Occipital lobe (tissue), 2 donors: ENCODE measurements around a stretch of chr2.

- RAMPAGE, long total RNA, result no peak
These were observed 58.2 kb downstream of the SLC66A3 start for GRCh38 chr2:11213294-11214113.

- RAMPAGE, long total RNA, result no peak
These were observed 3.7 kb downstream of the ROCK2 start for GRCh38 chr2:11340498-11341412.

GRCh38 chr2:11482513-11483584, 16.9 kb upstream of the E2F6 start:
- RAMPAGE, long total RNA, result no peak

DNA sequence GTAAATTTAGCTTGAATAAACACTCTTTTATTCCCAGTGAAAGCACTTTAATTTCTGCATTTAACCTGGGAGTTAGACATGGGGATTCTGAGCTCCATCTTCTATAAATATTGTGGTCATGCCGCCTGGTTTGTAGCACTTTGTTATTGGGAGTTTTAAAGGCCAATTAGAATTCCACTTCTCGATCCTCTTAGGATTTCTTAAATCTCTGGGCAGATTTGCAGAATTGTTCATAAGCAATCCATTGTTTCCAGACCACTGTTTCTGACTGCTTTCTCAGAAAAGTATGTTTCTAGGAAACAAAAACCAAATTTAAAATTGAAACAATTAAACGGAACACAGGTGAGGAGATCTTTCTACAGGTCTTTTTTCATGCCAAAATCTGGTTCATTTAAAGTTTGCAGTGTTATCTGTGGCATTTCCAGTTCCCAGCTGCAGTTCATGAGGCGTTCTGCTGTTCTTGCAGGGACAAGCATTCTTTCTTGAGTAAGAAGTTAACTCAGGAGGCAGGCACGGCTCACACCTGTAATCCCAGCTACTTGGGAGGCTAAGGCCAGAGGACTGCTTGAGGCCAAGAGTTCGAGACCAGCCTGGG, 18.1 kb upstream of the E2F6 start:
- RAMPAGE, long total RNA, result no peak

DNA sequence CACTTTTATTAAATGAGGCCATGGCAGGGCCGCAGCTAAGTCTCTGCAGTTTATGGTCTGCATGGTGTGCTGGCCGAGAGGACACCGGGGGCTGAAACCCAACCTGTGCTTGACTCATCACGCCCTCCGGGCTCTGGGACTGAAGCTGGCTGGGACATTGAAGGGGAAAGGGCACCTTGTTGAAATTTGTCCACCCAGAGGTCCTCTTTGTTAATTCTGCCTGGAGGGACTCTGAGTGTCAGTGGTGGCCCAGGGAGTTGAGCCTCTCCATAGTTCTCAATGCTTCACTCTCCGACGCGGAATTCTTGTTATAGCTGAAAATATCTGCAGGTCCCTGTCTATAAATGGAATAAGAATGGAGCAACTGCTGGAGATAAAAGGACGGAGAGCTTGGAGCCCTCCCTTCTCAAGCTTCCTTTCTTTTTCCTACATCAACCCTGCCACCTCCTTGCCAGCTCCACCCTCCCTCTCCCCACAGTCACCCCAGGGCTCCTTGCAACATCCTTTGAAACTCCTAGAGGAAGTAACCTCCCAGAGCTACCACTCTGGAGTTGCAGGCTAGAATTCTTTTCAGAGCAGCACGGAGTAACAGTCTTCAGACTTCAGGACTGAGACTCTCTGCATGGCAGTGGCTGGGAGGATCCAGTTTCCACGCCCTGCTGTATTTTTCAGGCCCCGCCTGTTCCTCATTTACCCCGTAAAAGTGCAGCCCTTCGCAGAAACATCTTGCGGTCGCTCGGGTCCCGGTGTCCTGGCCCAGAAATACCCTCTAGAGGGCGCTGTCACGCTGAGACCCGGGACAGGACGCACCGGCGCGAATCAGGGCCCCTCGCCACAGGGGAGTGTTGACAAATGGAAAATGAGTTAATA, 18.1 kb upstream of the NTSR2 start:
- RAMPAGE, long total RNA, result no peak

DNA sequence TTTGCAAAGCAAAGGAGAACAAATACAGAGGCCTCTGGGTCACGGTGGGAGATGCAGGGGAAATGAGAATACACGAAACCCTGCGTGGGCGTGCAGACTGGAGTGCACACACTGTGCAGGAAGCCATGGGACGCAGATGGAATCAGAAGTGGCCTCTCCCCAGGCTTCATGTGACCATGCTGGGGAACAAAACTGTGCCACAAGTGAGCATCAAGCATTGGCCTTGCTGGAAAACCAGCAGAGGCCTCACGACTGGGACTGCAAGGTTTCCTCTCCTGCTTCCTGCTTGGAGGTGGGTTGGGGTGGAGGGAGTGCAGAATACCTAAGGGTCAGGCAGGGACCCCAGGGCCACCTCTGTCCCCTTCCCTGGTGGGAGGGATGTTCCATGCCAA, 184.1 kb downstream of the LPIN1 start:
- RAMPAGE, long total RNA, result no peak

DNA sequence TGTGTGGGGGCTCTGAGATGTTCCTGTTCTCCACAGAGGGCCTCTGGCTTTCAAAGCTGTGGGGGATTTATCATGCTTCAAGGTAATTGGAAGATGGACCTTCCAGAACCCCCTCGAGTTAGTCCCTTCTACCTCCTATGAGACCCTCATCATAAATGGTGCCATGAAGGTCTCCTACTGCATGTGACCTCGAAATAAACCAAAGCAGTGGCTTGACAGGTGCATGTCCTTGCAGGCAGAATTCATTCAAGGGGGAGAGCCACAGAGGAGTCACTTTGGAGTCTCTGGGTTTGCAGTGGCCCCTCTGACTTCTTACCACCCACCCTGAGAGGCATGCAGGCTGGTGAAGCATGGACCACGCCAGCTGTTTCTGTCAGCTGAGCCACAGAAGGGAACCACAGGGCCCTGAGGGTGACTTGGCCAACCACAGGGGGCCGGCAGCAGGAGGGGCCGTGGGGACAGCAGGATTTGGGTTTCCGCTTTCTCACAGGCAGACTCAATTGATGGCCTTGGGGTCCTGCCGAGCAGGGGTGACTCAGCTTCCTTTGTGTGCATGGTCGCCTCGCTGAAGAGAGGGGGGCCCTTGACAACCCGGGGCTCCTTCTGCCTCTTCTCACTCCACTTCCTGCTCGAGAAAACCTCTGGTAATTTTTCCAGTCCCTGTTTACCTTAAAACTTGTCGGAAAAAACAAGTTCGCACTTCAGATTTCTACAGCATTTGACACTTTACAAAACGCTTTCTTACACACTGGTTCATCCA, 310.9 kb downstream of the LPIN1 start:
- RAMPAGE, long total RNA, result no peak

DNA sequence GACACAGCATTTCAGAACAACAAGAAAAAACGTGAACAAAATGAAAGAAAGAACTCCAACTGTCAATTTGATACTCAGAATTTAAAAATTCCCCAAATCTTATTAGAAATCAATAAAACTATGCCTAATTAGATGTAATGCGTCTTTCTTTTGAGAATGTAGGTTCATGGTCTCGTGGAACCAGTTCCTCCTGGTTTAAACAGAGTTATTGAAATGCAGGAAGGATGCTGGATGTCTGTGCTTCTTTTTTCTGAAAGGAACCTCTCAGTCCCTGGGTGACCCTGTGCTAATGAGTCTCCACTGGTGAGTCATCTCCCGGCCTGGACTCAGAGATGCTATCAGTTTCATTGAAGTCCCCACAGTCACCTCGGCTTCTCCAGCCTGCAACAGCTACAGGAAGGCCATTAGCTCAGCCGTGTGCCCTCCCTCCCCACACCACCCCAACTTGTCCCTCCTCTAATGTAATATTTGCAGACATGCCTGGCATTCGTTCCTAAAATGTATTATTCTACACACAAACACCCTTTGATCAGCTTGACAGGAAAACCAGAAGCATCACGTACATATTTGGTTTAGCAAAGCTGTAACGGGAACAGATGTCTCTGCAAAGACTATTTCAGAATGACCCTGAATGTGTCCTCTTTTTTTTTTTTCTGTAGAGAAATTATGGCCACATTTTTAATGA, 430.6 kb downstream of the LPIN1 start:
- RAMPAGE, long total RNA, result no peak

DNA sequence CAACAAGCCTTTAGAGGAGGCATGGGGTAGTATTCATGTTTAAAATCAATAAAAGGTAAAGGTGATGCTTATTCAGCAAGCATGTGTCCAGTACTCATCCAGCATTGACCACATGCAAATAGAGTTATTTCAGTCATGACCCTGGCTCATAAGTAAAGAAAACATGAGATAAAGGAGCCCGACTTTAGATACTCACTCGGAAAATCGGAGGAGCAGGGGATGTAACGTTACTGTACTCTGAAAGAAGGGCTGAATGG, 238.0 kb upstream of the TRIB2 start:
- RAMPAGE, long total RNA, result no peak

- RAMPAGE, long total RNA, result no peak
These were observed 2.5 kb downstream of the TRIB2 start for GRCh38 chr2:12719227-12719552.

DNA sequence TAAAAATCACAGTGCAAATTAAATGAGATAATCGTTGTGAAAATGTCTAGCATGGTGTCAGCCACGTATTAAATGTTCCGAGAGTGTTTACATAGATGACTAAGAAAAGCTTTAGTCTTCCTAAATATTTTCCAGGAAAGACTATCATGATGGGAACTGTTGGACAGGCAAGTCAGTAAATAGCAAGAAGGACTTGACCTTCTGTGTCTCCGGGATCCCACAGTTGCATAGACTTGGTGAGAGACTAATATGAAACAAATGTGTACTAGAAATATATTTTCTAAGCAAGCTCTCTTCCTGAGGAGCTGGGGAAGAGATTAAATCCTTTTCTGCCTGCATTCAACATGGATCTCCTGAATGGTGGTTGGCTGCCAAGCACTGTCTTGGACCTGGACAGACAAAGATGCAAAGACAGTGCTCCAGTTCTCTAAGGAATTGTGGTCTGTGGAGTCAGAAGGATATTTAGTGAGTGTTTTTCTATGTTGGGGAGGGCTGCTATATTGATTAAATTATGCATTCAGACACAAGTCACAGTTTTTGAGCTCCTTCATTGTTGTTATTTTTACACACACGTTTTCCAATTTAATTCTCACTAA, 71.7 kb downstream of the TRIB2 start:
- RAMPAGE, long total RNA, result no peak

- RAMPAGE, long total RNA, result no peak
These were observed 107.6 kb downstream of the TRIB2 start for GRCh38 chr2:12824227-12824823.

GRCh38 chr2:12824994-12825619, 108.4 kb downstream of the TRIB2 start:
- RAMPAGE, long total RNA, result no peak

- RAMPAGE, long total RNA, result no peak
These were observed 290.1 kb downstream of the TRIB2 start for GRCh38 chr2:13006862-13007305.

DNA sequence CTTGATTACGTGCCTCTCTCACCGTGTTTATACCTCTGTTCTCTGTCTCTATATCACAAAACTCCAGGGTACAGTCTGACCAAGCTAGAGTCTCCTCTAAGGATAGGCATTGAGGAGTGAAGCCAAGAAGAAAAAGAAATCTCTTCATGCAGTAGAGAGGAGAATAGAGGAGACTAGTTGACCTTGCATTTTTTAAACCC, 267.9 kb upstream of the LRATD1 start:
- RAMPAGE, long total RNA, result no peak

DNA sequence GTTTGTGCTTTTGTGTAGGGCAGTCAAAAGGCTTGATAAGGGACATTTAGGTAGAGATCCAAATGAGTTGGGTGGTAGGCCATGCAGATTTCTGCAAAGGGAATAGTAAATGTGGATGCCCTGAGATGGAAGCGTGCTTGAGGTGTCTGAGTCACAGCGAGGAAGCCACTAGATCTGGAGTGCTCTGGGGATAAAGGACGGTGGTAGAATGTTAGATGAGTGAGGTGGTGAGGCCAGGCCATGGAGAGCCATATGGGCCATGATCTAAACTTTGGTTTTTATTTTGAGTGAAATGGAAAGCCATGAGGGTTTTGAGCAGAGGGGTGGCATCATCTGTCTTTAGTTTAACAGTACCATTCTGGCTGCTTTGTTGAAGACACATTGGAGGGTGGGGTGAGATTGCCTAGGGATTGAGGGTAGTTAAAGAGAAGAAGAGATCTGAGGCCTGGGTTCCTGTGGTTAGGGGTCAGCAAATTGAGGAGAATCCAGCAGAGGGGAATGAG, 13.2 kb downstream of the DDX1 start:
- RAMPAGE, long total RNA, result no peak

GRCh38 chr2:15984220-15984725, 43.9 kb downstream of the MYCN start:
- RAMPAGE, long total RNA, result no peak

GRCh38 chr2:16013973-16014893, 73.9 kb downstream of the MYCN start:
- RAMPAGE, long total RNA, result no peak

GRCh38 chr2:16015630-16015990, 75.3 kb downstream of the MYCN start:
- RAMPAGE, long total RNA, result no peak

GRCh38 chr2:16069504-16070717, 129.6 kb downstream of the MYCN start:
- RAMPAGE, long total RNA, result no peak